ENCODE measurements around a stretch of chr3.

- PRO-cap = no peak
Observed at GRCh38 chr3:101801227-101801864, 22.3 kb downstream of the NXPE3 start.

- PRO-cap = no peak
Observed at GRCh38 chr3:101828990-101829790, 20.1 kb upstream of the NFKBIZ start.

DNA sequence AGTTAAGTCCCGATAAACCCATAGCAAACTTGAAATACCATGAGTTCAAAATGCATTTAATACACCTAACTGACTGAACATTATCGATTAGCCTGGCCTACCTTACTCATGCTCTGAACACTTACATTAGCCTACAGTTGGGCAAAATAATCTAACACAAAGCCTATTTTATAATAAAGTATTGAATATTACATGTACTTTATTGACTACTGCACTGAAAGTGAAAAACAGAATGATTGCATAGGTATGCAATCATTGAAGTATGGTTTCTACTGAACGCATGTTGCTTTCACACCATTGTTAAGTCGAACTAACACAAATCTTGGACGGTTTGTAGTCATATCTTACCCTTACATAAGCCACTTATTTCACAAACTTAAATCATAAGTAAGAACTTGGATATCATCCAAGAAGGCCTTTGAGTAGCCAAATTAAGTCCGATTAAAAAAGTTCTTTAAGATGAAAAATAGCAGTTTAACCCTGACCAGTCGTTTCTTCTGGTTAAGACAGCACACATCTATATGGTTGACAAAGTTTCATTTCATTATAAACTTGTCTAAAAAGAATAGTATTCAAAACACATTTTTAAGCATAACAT lies 91.9 kb downstream of the NFKBIZ start:
- PRO-cap = no peak

DNA sequence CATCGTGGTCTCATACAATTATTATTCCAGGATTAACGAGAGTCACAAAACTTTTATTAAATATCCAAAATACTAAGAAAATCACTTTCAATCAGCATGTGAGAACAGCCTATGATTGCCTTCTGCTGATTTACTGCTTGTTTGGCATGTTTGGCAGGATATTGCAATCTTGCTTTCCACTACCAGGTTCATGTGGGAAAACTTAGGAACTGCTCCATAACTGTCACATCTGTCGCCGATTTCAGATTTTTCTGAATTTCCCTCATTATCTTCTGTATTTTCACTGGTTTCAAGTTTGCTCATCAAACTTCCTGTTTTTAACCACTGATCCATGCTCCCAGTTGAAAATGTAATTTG lies 93.0 kb downstream of the NFKBIZ start:
- PRO-cap = no peak

DNA sequence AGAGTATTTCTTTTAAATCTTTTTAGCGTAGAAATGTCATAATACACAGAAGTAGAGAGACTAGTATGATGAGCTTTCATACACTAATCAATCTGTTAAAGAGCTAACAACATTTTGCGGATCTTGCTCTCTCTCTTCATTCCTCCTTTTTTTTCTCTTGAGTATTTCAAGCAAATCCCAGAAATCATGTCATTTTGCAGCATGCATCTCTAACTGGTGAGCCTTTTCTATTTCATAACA lies 253.7 kb upstream of the ZPLD1 start:
- PRO-cap = no peak

- PRO-cap = no peak
Observed at GRCh38 chr3:104523176-104523512, 843.6 kb upstream of the ALCAM start.

- PRO-cap = no peak
Observed at GRCh38 chr3:104676132-104676650, 690.5 kb upstream of the ALCAM start.

DNA sequence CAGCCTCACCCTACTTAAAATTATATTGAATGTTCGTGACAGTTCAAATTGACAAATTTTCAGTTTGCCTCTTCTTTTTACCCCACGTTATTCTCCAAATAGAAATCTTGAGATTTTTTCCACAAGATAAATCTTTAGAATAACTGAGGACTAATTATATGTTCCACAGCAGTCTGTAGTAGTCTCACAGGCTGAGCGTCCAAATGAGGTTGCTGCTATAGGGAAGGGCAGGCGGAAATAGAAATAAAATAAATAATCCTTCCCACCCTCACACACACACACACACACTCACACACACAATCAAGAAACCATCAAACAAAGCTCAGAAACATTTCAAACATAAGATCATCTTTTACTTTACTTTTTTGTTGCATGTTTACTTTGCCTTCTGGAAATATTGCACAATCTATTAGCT lies 20.3 kb downstream of the ALCAM start:
- PRO-cap = no peak

DNA sequence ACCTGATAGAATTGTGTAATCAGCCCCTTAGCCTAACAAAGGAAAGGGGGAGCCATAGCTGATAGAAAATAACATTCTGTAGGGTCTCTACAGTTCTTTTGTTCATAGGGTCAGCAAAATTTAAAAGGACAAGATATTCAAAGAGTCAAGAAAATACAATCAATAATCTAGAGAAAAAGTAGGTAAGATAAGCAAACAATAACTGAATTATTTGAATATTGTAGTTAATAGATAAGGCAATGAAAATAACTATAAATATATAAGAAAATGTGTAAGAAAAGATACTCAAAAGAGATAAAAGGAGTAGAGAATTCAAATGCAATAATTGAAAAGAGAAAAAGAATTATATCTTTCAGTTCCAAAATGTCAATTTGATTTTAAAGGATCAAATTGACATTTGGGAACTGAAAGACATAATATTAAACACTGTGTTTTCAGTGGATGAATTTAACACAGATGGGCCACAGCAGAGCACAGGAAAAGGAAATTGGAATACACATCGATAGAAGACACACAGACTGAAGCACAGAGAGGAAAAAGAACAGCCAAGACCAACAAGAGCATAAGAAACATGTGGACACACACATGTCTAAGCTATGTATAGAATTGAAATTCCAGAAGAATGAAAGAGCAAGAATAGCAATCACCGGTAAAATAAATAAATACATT lies 203.4 kb downstream of the ALCAM start:
- PRO-cap = no peak

- PRO-cap = no peak
Observed at GRCh38 chr3:105576019-105576329, 209.3 kb downstream of the ALCAM start.

GRCh38 chr3:105759262-105759705 lies 109.5 kb downstream of the CBLB start:
- PRO-cap = no peak

DNA sequence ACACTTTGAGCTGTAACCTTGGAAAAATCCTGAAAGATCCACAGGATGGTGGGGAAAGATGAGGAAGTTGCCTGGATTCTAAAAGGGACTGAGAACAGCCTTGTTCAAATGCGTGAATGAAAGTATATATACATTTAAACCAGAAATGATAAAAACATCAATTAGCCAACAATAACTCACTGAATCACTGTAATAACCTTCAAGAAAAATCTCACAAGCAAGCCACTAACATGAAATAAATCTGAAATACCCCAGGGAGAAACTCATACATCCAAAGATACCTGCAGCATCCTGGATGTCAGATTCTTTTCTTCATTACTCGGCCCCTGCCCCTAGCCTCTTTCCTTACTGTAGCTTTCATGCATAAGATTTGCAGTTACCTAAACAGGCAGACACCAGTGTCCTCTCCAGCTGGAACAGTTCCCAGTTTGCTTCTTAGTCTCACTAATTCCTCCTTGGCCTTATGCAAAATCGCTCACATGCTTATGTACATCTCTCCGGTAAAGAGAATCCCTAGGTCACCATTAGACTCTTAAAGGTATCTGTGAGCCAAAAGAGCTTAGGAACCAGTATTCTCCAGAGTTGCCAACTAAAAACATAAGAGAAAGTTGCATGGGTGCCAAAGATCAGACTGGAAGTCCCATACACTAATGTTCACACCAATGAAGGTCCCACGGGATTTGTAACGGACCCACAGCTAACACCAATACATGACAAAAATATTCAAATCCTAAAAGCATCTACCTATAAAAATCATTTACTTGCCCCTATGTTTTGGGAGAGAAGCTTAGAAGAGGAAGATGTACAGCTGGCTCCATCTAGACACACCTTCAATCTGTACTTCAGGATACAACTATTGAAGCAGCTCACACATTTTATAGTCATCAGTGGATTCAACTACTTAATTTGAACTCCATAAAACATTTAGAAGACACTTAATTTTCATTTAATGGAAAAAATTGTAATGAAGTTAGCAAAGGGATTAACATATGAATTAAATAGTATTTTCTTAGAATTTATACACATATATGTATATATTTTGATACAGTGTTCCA lies 66.6 kb downstream of the CBLB start:
- PRO-cap = no peak

DNA sequence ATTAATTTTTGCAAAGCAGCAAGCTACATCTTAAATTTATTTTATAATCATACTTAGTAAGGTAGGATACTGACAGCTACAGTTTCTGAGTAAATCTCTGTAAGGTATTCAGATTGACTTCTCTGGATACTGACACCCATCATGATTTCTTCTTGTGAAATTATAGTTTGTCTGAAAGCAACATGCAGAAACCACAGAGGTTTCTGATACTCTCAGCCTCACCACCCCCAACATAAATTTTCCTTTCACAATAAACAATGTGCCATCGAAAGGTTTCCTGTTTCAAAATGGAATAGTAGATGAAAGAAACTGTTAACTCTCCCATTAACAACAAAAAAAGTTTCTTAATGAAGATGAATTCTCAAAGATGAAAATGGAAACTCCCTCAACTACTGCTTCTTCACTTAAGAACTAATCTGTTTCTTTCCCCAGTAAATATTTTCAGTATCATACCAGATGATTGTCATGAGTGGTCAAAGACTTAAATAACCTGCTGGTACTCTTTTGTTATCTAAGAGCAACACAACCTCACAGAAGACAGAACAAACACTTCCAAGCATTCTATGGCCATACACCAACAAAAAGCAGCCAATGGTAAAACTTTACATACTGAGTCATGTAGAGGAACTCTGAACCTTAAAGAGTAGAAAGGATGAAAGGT lies 2.1 kb downstream of the CBLB start:
- PRO-cap = no peak

GRCh38 chr3:106130684-106131353 lies 262.0 kb upstream of the CBLB start:
- PRO-cap = no peak

- PRO-cap = no peak
Observed at GRCh38 chr3:106839852-106840302, 537.4 kb upstream of the CCDC54 start.

DNA sequence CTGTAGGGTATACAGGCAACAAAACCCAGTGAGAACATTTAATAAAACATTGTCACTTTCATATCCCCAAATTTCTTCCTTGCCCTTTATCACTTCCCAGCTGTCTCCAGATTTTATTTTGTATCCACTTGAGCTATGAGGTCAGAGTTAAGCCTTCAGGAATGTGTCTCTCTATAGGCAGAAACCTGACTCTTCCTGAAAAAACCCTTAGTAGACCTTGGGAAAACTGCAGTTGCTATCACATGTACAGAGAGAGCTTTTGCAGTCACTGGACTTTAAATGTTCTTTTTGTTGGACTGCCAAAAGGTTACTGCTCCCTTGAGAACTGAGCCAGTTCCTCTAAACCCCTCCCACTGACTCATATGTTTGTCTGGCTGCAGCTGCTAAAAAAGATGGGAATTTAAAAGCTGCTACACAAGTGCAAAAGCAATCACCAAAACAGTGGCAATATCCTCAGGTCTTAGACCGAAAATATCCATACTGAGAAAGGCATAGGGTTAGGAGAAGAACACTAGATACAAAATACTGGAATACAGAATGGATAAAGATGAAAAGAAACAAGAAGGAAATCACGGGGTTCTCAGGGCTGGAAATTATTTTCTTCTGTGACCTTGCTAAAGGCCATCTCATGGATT lies 169.1 kb upstream of the CCDC54 start:
- PRO-cap = no peak

DNA sequence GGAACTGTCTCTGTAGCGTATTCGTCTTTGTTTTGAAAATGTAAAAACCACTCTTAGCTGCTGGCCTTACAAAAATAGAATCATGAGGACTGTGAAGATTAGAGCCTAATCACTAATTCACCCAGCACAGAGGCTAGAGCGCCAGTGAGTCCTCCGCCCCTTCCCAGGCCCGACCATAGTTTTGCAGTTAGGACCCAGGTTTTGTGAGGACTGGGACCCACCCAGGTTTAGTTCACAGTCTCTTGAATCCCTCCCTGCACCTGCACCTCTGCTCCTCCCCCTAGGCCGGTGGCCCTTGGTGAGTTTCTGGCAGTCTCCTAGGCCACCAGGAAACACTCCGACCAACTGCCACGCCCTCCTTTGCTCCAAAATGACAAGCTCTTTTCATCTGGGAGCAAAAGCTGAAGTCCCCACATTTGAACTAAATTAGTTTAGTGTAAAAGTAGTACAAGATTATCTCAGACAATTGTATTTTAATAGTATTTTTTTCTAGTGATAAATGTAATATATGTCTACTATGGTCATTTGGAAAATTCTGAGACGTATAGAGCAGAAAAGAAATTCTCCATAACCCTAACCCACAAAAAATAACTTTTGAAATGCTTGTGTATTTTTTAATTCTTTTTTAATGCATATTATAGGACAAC lies 135.9 kb upstream of the CCDC54 start:
- PRO-cap = no peak

DNA sequence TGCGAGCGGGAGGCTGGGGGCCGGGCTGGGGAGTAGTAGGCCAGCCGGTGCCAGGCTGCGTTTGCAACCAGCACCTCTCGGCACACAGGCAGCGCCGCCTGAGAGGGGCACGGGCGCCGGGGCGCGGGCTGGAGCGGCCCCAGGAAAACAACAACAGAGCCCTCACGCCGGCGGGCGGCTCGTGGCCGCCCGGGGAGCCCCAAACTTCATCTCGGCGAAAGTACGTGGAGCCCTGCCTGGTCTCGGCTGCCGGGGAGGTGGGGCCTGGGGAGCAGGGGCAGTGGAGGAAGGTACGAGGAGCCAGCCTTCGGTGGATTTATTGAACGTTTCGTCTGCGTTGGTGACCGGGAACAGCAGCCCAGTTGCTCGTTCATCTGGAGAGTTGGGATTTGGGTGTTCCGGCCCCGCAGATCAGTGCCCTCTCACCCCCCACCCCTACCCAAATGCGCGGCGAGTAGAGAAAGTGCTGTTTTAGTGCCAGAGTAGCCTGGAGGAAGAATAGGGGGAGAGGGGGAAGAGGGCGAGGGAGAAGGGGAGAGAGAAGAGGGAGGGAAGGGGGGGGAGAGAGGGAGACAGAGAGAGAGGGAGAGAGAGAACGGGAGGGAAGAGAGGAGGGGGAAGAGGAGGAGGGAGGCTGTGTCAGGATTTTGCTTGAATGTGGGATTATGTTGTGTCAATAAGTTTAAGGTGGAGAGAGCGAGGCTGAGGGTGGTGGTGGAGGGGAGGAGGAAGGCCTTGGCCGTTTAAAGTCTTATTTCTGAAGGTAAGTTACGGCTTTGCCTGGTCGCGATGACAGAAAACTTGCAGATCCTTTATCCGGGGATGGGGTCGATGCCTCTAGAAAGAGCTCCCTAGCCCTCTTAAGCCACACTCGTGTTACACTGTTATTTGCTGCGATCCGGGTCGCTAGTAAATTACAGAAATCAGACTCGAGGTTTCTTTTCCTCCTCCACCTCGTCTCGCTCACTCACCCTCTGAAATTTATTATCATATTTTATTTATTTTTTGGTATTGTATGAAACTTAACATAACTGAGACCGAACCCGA lies 993 bp downstream of the BBX start:
- PRO-cap = bidirectional peak, plus-strand start at position 313 of the sequence, minus-strand start at position 213 of the sequence; bidirectional peak, plus-strand start at position 606 of the sequence, minus-strand start at position 445 of the sequence

GRCh38 chr3:107525027-107526269 lies 2.7 kb downstream of the BBX start:
- PRO-cap = bidirectional peak, plus-strand start at chr3:107525402, minus-strand start at chr3:107525228; unidirectional peak, minus-strand start at chr3:107525903

GRCh38 chr3:107548974-107549980 lies 26.5 kb downstream of the BBX start:
- PRO-cap = no peak